Neuron (in vitro differentiated cells): ENCODE data around the gene AUH.

- PRO-cap, result no peak
These were observed 22.3 kb upstream of the ENSG00000283205 start for GRCh38 chr9:87933728-87934138.

GRCh38 chr9:87934510-87934837 lies 21.5 kb upstream of the ENSG00000283205 start:
- PRO-cap, result no peak

DNA sequence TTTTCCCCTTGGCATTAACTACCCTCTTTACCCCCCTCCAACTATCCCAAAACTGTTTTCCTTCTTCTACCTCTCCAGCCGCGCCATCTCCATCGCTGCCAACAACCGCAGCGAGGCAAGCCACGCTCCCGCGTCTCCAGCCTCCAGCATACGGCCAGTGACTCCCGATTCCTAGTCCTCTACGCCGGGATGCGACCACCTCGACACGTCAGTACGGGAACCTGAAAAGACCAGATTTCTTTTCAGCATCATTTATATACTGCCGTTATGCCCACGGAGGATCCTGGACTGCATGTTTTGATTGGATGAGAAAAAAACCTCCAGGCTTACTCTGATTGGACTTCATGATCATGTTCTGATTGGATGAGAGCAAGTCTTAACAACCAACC lies 25.1 kb downstream of the SPATA31C2 start:
- PRO-cap, result no peak

DNA sequence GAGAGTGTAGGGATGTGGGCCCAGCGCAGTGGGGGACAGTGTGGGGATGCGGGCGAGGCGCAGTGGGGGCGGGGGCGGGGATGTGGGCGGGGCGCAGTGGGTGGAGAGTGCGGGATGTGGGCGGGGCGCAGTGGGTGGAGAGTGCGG lies 218 bp upstream of the NXNL2 start:
- PRO-cap, result no peak

DNA sequence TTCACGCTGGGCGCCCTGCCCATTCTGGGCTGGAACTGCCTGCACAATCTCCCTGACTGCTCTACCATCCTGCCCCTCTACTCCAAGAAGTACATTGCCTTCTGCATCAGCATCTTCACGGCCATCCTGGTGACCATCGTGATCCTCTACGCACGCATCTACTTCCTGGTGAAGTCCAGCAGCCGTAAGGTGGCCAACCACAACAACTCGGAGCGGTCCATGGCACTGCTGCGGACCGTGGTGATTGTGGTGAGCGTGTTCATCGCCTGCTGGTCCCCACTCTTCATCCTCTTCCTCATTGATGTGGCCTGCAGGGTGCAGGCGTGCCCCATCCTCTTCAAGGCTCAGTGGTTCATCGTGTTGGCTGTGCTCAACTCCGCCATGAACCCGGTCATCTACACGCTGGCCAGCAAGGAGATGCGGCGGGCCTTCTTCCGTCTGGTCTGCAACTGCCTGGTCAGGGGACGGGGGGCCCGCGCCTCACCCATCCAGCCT lies 10.5 kb downstream of the S1PR3 start:
- PRO-cap, result no peak

DNA sequence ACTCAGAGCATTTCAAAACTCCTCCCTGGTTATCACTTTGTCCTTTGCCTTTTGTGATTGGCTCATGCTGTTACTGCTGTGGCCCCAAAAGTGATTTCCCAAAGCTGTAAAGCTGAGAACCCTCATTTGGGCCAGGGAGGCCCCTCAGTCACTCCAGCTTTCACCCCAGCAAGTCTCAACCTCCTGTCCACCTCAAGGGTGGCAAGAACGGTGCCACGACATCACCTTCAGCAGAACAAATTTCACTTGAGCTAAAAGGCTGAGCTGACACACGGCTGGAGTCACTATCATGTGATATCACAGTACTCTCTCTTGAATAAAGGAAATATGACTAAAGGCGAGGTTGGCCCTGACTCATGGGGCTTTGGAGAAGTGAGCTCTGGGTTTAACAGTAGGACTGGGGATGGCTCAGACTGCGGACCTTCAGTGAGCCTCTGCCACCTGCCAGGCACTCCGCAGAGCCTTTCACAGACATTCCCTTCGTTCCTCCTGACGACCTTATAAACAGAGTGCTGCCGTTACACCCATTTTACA lies 25.1 kb downstream of the SHC3 start:
- PRO-cap, result no peak

GRCh38 chr9:89176825-89177195 lies 1.8 kb downstream of the SHC3 start:
- PRO-cap, result unidirectional peak, plus-strand start at chr9:89177083

- PRO-cap, result bidirectional peak, plus-strand start at chr9:89310492, minus-strand start at chr9:89310510; bidirectional peak, plus-strand start at chr9:89311198, minus-strand start at chr9:89310964
These were observed 606 bp upstream of the CKS2 start for GRCh38 chr9:89310093-89311084.

DNA sequence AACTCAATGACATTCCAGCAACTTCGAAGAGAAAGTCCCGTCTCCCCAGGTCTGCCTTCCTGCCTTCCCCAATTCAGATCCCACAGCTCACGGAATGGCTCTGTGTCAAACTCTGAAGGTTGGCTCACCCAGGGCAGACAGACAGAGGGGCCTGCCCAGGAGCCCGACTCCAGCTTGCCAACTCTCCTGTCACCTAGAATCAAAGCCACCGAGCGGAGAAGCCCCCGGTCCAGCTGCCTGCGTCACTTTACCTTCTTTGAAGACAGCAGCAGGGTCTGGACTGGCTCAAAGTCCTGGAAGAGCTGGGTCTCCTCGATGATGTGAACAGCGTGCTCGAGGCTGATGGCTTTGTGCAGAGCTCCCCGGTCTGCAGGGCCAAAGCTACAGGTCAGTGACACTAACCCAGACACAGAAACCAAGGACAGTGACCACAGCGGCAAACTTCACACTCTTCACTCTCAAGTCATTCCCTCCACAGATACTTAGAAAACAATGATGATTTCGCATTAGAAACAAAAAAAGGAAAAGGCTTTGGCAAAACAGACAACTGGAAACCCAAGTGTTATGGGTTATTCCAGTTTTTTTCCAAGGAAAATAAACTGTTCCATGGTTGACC lies 67.9 kb downstream of the SECISBP2 start:
- PRO-cap, result no peak

DNA sequence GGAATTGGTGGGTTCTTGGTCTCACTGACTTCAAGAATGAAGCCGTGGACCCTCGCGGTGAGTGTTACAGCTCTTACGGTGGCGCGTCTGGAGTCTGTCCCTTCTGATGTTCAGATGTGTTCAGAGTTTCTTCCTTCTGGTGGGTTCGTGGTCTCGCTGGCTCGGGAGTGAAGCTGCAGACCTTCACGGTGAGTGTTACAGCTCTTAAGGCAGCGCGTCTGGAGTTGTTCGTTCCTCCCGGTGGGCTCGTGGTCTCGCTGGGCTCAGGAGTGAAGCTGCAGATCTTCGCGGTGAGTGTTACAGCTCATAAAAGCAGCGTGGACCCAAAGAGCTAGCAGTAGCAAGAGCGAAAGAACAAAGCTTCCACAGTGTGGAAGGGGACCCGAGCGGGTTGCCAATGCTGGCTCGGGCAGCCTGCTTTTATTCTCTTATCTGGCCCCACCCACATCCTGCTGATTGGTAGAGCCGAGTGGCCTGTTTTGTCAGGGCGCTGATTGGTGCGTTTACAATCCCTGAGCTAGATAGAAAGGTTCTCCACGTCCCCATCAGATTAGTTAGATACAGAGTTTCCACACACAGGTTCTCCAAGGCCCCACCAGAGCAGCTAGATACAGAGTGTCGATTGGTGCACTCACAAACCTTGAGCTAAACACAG lies 18.3 kb downstream of the SEMA4D start:
- PRO-cap, result no peak

DNA sequence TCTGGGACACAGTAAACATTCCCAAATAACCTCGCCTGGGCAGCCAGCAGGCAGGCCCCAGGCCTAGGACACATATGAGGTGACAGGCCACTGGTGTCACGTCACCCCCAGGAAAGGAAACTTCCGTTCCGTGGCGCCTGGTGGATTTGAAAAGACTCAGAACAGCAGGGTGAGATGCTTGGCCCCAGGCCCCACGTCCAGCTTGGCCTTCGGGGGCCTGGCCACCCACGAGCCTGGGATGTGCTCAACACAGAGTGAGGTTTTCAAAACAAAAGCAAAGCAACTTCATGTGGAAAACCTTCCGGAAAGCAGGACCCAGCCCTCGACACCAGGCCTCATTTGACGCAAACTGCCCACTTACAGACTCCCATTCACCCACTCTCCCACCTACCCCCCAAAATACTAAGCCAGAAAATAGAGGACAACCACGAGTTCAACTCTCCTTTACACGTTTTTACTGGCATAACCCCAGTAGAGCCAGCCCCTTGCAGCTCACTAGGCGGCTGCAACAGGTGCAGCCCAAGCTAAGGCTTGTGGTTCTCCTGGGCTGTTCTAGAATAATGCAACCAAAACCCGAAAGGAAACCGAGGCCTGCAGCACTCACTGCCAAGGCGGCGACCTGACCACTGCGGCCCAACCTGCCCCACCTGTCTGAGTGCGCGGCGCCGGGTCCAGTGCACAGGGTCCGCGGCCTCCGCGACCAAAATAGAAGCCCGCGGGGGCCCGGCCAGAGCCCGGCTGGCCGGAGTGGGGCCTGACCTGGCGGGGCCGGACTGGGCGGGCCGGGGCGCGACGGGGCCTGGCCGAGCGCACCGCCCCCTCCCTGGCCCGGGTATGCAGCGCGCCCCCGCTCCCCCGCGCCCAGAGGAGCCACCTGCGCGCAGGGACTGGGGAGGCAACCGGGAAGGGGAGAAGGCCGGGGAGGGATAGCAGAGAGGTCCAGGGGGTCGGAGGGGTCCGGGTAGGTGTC lies 900 bp downstream of the SEMA4D start:
- PRO-cap, result bidirectional peak, plus-strand start at position 596 of the sequence, minus-strand start at position 259 of the sequence; bidirectional peak, plus-strand start at position 650 of the sequence, minus-strand start at position 628 of the sequence; bidirectional peak, plus-strand start at position 864 of the sequence, minus-strand start at position 740 of the sequence

DNA sequence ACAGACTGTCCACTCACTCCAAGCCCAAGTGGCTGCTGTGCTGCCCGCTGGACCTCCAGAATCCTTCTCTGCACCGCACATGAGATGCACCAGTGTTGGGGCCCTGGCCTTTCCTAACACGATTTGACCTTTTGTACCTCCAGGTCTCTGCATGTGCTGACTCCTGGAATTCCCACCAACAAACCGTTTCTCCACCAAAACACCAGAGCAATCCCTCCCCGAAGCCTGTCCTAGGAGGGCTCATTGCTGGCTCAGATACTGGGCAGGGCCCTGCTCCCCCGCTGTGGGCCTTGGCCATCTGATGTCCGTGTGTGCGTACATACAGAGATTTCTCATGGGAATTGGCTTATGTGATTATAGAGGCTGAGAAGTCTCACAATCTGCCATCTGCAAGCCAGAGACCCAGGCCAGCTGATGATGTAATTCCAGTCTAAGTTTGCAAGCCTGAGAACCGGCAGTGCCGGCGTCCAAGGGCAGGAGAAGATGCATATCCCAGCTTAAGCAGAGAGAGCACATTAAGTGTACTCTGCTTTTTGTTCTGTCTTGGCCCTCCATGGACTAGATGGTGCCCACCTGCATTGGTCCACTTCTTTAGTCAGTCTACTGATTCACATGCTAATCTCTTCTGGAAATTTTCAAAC lies 141.8 kb downstream of the GADD45G start:
- PRO-cap, result bidirectional peak, plus-strand start at position 457 of the sequence, minus-strand start at position 257 of the sequence

DNA sequence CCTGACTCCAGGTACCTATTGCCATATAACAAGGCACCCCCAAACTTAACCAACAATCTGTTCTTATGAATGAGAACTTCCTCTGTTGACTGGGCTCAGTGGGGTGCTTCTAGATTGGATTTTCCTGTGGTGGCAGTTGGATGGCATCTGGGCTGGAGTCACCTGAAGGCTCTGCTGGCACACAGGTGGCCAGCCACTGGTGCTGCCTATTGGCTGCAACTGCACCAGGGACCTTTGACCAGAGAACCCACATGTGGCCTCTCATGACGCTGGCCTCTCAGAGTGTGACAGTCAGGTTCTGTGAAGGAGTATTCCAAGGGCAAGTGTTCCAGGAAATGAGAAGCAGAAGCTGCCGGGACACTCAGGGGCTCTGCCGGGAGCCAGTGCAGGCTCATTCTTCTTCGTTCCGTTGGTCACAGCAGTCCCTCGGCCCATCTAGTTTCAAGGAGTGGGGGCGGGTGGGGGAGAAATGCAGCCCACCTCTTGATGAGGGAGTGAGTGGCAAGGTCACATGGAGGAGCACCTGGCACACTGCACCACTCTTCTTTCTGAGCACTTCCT lies 237.4 kb downstream of the GADD45G start:
- PRO-cap, result no peak

GRCh38 chr9:90332139-90332676 lies 310.4 kb downstream of the DIRAS2 start:
- PRO-cap, result no peak

DNA sequence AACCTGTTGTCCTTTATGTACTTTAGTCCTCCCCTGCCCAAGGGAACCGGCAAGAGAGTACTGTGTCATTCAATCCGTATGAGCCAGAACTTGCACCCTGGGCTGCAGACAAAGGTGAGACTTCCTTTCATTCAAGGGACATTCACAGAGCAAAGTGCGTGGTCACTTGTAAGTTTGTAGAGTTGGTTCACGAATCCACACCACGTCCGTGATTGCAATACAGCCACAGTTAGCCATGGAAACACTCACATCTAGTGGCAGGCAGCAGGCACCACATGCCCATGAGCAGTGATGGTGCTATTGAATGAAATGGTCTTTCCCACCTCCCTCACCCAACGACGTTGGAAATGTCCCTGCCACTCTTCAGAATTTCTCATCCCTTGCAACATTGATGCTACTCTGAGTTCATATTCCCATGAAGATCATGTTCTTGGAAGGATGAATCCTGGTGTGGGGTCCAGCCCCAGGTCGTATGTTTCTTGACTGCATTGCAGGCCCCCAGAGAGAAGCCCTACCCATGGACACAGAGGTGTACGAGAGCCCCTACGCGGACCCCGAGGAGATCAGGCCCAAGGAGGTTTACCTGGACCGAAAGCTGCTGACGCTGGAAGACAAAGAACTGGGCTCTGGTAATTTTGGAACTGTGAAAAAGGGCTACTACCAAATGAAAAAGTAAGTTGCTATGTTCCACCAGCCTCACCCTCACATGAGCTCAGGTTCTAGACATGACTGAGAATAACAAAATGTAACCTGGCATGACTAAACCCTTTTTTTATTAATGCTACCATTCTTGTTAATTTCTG lies 72.8 kb downstream of the SYK start:
- PRO-cap, result no peak

DNA sequence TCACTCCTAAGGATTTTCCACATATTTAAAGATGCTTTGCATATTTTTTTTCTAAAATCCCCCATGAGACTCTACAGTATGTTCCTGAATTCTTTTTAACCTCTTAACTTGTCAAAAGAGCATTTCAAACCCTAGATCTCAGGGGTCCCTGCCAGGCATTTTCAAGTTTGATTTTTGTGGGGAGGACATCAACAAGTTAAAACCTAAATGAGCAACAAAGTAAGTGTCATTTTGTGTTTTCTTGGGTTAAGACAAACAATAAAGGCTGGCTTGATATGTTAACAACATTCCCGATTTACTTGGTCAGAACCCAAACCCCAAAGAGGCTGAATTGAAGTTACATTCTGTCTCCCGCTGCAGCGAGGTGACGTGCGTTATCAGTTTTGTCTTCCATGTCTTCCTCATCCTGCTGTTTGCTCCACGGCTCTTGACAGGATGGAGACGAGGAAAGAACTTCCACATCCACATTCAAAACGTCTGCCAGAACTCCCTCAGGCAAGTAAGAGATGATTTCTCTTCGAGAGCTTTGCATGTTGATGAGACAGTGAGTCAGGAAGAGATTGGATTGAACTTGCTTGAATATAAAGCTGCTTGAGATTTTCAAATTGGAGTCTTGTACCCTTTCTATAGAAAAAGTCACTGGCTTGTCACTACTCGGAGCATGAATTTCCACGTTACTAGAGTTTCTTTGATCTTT lies 242.7 kb downstream of the AUH start:
- PRO-cap, result no peak

DNA sequence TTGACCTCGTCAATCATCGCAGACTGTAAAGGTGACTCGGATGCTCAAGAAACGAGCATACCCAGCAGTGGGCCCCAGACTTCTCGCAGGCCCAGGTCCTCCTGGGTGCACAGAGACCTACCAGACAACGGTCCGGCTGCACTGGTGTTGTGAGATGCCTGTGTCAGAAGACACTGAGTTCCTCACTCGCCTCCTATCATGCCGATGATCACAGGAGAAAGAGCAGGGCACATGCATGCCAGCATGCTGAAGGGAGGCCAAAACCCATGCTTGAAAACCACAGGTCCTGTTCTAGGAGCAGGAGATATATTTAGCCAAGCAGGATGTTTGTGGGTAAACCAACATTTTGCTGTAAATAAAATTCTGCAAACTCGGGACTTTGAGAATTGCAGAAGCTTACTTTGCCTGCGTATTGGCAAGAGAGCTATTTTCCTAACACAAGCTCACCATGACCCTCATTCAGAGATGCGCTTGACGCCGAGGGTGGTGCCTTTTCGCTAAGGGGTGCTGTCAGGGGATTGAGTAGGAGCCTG lies 198.6 kb downstream of the AUH start:
- PRO-cap, result no peak

DNA sequence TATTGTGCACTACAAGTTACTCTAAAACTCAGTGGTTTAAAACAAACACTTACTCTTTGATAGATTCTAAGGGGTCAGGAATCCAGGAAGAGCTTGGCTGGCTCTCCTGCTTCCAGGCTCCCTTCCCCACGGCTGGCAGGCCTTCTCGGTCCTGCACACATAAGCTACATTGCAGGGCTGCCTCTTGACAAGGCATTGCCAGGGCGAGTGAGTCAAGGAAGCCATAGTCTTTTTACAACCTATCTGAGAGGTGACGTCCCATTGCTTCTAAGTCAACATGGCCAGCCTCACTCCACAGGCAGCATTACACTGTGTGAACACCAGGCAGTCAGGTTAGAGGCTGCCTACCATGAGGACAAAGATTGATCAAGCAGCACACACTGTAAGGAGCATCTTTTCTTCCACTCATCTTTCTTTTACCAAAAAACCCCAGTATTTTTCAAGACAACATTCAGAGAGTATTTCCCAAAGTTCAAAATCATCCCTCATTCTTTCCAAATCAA lies 119.7 kb downstream of the AUH start:
- PRO-cap, result no peak

- PRO-cap, result no peak
These were observed 63.3 kb downstream of the AUH start for GRCh38 chr9:91298419-91298913.

DNA sequence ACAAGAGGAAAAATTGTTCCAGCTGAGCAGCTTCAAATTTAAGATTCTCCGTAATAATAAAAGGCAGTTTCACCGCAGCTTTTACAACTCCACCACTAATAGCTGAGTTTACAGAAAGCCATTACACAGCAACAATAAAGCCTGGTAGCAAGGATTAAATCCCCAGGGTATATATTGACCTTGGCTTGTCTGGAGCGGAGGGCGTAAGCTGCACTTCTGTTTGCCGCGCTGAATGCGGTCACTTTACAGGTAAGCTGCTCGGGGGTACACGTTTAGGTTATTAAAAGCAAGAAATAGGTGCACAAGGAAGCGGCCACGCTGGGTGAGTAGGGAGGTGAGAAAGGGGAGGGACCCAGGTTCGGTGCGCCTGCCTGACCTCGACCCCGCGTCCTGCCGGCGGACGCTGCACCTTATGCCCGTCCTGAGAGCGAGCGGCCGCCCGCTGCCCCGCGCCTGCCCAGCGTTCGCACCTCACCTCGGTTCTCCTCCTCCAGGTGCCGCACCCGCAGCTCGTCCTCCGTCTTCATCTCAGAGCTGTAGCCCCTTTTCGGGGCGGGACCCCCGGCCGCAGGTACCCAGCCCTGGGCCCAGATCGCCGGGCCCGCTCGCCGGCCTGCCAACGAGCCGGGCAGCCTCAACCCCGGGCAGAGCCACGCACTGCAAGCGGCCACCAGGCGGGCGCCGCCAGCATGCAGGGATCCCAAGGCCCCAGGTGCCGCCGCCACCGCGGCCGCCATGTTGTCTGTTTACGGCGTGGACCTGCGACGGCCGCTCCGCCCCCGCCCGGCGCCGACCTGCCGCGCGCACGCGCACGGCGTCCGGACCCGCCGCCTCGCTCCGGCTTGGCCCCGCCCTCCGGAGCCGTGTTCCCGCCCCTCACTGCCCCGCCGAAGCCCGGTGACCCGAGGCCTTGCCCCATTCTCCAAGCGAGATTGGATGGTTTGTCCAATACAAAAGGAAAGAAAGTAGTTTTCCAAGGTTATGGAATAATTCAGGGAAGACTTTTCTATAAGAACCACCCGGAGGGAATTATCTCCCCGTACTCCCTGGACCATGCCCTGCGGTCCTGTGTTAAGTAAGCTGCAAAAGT lies at the start of gene AUH:
AUH (minus strand) TSS at position 766 of the 1,090 bp plus-strand sequence.
- PRO-cap, result bidirectional peak, plus-strand start at position 213 of the sequence, minus-strand start at position 112 of the sequence; bidirectional peak, plus-strand start at position 879 of the sequence, minus-strand start at position 748 of the sequence